ENCODE results near the genes MSMB, ANXA8L1, GDF10 and NPY4R2.

GRCh38 chr10:44994020-44994253 is 6.8 kb upstream of the ZNF22 start:
- PRO-cap: no peak

DNA sequence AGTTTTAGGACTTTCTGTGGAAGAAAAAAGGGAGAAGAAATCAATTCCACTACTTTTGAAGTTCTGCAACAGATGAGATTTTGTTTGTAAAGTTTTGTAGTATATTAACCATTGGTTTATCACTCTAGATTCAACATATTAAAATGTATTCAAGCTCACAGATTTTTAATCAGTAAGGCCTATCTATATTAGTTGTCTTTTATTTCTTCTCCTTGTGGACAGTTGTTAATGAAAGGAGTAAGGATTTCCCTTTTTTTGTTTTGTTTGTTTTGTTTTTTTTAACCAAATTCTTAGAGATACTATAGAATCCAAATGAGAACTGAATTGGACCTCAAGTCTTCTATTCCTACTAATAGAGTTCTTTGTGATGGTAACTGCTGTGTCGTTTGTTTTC is 3.7 kb downstream of the ZNF22 start:
- PRO-cap: no peak

GRCh38 chr10:45426022-45426593 is 52.1 kb downstream of the ALOX5 start:
- PRO-cap: no peak

GRCh38 chr10:45601126-45601451 is 65.9 kb upstream of the MARCHF8 start:
- PRO-cap: no peak

- PRO-cap: no peak
Observed at GRCh38 chr10:45673260-45673592, 654 bp upstream of the ZFAND4 start.

- PRO-cap: no peak
Observed at GRCh38 chr10:45971457-45971663, 929 bp upstream of the TIMM23 start.

DNA sequence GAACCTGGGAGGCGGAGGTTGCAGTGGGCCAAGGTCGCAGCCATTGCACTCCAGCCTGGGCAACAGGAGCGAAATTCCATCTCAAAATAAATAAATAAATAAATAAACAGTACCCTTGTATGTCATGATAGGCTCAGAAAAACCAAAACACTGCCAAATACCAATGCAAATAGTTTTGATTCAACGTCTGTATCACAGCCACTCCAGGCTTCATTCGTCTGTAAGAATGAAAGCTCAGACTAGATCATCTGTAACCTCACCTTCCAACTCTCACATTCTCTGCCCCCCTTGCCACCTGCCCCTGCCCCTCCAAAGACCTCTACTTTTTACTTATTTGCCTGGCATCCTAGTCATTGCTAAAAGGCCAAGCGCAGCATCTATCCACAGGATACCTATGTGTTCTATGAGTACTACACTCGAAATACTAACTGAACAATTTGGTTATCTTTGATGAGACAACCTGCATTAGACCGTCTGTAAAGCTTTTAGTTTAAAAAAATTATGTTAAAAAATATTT is 8.5 kb downstream of the NCOA4 start:
- PRO-cap: no peak

DNA sequence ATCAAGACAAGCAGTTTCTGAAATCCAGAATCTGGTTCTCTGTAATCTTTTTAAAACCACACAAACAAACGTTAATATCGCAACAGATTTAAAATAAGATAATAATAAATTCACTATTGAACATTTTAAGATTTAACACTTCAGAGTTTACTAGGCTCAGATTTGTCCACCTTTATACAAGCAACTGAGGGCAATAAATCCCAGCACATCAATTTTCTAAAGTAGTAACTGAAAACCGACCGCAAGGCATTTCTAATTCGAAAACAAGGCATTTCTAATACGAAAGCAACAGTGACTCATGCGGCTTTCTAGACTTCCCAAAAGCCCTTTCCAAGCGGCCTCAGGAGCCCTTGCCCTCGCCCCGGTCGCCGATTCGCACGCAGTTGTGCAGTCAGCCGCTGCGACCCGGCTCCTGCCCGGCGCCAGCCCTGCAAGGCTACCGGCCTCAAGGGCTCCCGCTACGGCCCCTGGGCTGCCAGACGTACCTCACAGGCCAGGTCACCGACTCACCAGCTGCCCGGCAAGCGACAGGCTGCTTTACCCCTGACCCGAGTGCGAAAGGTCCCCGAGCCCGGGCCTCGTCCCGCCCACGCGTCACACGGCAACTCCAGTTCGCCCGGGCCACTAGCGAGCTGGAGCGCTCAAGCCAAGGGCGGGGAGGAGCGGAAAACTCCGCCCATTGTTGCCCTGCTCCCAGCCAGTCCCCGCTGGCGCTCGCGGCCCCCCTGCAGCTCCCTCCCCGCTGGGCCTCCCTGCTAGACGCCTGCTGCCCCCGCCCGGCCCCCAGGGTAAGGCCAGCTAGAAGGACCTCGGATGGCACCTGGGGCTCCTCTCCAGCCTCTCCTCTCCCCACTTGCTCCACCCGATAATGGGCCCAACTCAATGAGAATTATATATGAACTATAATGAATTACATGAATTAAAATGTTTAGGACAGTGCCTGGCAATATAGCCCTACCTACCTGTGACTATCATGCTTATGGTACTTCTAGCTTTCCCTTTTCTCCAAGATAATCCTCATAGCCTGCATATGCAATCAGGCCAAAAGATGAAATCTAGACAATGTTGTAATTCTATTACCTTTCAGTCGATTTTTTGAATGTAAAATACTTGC is 7.2 kb downstream of the NCOA4 start:
- PRO-cap: unidirectional peak, minus-strand start at position 511 of the sequence; unidirectional peak, minus-strand start at position 556 of the sequence

GRCh38 chr10:46028672-46029277 is 1.6 kb downstream of the NCOA4 start:
- PRO-cap: no peak

GRCh38 chr10:46045998-46046744 is at the start of gene MSMB:
Gene MSMB, minus strand, starts transcription at chr10:46046269.
- PRO-cap: no peak

- PRO-cap: no peak
Observed at GRCh38 chr10:46268496-46268908, 18.3 kb upstream of the ANTXRL start.

DNA sequence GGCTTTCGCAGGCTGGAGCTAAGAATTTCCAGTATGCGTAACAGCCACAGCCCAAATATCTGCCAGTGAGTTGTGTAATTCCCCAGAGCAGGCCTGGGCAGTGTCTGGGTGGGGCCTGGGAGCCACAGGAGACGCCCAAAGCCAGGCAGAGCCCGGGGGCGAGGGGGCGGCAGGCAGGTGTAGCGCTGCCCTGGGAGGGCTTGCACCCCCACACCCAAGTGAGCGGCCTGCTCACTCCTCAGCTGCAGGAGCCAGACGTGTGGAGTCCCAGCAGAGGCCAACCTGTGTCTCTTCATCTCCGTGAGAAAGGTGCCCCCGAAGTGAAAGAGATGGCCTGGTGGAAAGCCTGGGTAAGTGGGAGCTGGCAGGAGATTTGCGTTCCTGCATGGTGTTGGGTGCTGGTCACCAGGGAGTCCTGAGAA is at the start of gene ANXA8L1:
ANXA8L1 (plus strand) TSS at position 254 of the 422 bp plus-strand sequence.
- PRO-cap: no peak

DNA sequence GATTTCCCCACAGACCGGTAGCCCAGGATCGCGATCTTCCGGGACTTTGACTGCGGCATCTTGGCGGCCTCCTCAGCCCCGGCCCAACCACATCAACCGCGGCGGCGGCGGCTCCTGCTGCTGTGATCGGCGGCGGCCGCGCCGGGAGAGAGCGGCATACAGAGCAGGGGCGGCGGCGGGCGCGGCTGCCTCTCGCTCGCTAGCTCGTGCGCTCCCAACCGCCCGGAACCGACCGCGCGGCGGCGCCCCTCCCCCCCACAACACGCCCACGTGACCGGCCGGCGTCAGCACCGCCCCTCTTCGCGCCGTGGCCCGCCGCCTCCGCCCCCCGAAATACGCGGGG is 56.5 kb downstream of the SYT15 start:
- PRO-cap: no peak

- PRO-cap: no peak
Observed at GRCh38 chr10:47165306-47166642, 134.2 kb upstream of the GDF10 start.

DNA sequence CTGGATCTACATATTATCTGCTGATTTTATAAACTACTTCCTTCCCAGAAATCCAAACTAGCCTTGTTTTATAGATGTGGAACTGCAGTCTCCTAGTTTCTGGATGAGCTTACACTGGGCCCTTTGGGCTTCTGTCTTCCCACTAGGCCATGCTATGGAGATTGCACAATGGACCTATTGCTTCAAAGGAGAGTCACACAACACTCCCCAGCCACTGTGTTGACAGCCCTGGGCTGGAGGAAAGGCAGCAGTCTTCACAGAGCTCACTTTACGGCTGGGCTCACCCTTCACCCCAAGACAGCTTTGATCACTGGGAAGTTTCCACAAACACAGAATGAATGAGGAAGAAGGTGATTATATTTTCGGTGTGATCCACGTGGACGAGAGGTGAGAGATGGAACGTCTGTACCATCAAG is 92.8 kb upstream of the GDF10 start:
- PRO-cap: no peak

DNA sequence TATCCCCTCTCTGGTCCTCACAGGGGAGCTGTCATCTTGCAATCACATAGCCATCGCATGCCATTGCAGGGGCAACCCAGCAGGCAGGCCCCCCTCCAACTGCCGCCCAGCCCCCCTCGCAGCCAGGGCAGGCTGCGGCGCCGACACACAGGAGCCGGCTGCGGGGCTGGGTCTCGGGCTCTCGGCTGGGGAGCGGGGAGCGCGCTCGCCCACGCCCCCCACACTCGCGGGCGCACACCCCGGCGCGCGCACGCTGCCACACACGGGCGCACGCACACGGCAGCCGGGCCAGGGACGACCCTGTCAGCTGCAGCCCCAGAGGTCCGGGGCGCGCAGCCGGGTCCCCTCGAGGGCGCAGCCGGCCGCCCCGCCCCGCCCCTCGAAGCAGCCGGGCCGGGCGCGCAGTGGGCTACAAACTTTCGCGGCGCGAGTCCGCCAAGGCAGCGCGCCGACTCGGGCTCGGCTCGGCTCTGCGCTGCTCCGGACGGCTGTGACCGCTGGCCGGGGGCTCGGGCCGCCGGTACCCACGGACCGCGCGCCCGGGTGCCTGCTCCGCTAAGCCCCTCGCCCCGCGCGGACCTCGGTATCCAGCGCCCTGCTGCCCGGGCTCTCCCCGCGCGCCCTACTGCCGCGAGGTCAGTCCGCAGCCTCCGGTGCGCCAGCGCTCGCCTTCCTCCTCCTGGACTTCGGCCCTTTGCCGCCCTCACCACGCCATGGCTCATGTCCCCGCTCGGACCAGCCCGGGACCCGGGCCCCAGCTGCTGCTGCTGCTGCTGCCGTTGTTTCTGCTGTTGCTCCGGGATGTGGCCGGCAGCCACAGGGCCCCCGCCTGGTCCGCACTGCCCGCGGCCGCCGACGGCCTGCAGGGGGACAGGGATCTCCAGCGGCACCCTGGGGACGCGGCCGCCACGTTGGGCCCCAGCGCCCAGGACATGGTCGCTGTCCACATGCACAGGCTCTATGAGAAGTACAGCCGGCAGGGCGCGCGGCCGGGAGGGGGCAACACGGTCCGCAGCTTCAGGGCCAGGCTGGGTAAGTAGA is at the start of gene GDF10:
GDF10 (plus strand) TSS at position 259 of the 1,041 bp plus-strand sequence.
- PRO-cap: no peak

- PRO-cap: no peak
Observed at GRCh38 chr10:47743575-47744242, 19.7 kb downstream of the SYT15B start.

- PRO-cap: no peak
Observed at GRCh38 chr10:47918594-47918819, at the start of gene NPY4R2. Gene NPY4R2, plus strand, starts transcription at chr10:47918662.

GRCh38 chr10:47986490-47987060 is 13.0 kb downstream of the FAM25C start:
- PRO-cap: no peak

- PRO-cap: no peak
Observed at GRCh38 chr10:48439457-48440216, 133.2 kb downstream of the MAPK8 start.

Measured in trachea (tissue), 1 donor.